H1 (cell line): ENCODE results near the gene FAM3A.

DNA sequence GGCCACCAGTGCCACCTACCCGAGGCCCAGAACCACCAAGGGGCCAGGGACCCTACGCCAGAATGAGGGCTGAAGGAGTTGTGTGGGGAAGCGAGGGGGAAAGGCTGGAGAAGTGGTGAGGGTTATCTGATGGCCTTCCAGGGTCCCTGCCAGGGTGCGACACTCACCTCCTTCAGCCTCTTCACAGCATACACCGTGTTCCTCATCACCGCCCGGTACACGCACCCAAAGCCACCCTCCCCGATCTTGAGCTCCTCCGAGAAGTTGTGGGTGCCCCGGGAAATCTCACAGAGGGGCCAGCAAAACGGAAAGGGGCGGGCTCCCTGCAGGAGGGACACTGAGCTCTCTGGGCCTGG is 1.3 kb downstream of the IRAK1 start:
- RRBS: 93% methylated on average over 5 of the region's 13 CpGs
CAGE:
- cytosol, long polyA plus RNA: no peak
- long polyA plus RNA: no peak
- nucleus, long polyA plus RNA: no peak

GRCh38 chrX:154020924-154021774 is 1.4 kb upstream of the IRAK1 start:
- RRBS: no CpG with 5 or more reads among the region's 16 CpGs
CAGE:
- cytosol, long polyA plus RNA: no peak
- long polyA plus RNA: no peak
- nucleus, long polyA plus RNA: no peak

DNA sequence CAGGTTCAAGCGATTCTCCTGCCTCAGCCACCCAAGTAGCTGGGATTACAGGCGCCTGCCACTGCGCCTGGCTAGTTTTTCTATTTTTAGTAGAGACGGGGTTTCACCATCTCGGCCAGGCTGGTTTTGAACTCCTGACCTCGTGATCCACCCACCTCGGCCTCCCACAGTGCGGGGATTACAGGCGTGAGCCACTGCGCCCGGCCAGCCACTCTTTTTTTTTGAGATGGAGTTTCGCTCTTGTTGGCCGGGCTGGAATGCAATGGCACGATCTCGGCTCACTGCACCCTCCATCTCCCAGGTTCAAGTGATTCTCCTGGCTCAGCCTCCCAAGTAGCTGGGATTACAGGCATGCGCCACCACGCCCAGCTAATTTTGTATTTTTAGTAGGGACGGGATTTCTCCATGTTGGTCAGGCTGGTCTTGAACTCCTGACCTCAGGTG is 32.9 kb upstream of the IRAK1 start:
- RRBS: no CpG with 5 or more reads among the region's 18 CpGs
CAGE:
- cytosol, long polyA plus RNA: no peak
- long polyA plus RNA: no peak
- nucleus, long polyA plus RNA: no peak

GRCh38 chrX:154076181-154076778 is 21.2 kb downstream of the MECP2 start:
- RRBS: no CpG with 5 or more reads among the region's 11 CpGs
CAGE:
- cytosol, long polyA plus RNA: no peak
- long polyA plus RNA: no peak
- nucleus, long polyA plus RNA: no peak

DNA sequence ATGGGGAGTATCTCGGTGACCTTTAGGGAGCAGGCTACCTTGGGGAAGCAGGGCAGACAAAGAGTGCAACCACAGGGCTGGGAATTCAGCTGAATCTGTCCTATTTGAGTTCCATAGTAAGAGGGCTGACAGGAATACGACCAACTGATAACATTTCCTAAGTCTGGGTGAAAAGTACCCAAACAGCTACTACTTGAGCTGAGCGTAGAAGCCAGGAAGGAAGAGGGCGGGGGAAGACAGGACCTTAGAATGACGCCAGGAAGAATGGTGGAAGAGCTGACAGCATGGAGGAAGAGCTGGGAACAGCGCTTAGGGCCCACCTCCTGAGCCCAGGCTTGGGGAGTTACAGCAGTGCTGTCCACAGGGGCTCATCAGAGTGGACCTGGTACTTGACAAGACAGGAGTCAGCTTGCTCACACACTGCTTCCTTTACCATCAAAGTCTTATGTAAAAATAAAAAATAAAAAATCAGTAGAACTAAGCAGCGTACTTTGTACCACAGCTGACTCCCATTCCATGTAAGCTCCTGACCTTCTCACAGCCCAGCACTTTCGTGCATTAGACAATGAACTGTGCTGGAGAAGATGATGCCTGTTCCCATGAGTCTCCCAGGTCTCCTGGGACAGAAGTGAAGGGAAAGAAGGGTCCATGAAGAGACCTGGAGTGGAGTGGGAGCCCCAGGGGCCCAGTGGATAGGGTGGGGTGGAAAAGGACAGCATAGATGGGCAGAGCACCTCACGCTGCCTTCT is 14.2 kb downstream of the MECP2 start:
- RRBS: no CpG with 5 or more reads among the region's 9 CpGs
CAGE:
- cytosol, long polyA plus RNA: no peak
- long polyA plus RNA: no peak
- nucleus, long polyA plus RNA: no peak

DNA sequence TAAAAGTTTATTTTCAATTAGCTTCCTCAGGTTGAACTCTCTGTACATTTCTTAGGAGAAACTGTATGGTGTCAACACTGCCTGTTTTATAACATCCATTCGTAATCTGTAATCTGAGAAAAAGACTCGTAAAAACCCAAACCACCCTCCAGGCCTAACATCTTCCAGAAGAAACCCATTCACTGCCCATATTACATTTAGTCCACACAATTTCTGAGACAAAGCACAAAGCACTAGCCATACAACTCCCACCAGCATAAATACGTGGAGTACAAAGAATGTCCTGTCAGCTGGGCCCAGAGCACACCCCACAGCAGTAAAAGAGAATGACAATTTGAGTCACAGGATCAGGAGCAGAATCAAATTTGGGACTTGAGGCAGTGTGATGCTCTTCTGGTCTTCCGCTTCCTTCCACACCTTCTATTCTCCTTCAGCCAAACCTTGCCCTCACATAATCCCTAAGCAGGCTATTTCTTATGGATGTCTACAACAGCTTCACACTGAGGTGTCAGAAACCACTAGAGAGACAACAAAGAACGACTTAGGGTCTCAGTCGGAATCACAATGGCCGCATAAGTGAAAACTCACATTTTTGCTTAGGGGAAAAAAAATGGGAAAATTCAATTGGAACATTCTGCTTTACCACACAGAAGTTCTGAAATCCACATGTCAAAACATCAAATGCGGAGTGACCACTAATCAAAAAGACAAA is 6.7 kb downstream of the MECP2 start:
- RRBS: no CpG with 5 or more reads among the region's 8 CpGs
CAGE:
- cytosol, long polyA plus RNA: no peak
- long polyA plus RNA: no peak
- nucleus, long polyA plus RNA: no peak

- RRBS: 77% methylated on average over 4 of the region's 19 CpGs
CAGE:
- cytosol, long polyA plus RNA: no peak
- long polyA plus RNA: no peak
- nucleus, long polyA plus RNA: no peak
Measured at GRCh38 chrX:154116252-154116866, 18.8 kb upstream of the MECP2 start.

DNA sequence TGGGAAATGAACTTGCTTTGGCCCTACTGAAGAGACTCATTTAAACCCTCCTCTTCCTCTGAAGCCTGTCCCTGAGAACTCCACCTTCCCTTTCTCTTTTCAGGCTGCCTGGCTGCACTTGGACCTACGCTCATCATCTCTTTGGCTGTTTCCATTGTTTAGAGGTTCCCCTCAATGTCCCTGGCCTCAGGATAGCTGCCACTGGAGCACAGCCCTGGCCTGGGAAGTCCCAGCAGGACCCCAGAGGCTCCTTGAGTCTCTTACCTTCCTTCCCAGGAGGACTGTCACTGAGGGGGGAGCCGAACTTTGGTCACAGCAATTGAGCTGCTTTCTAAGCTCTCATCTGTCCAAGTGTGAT is 22.7 kb upstream of the OPN1LW start:
- RRBS: no CpG with 5 or more reads among the region's 2 CpGs
CAGE:
- cytosol, long polyA plus RNA: no peak
- long polyA plus RNA: no peak
- nucleus, long polyA plus RNA: no peak

DNA sequence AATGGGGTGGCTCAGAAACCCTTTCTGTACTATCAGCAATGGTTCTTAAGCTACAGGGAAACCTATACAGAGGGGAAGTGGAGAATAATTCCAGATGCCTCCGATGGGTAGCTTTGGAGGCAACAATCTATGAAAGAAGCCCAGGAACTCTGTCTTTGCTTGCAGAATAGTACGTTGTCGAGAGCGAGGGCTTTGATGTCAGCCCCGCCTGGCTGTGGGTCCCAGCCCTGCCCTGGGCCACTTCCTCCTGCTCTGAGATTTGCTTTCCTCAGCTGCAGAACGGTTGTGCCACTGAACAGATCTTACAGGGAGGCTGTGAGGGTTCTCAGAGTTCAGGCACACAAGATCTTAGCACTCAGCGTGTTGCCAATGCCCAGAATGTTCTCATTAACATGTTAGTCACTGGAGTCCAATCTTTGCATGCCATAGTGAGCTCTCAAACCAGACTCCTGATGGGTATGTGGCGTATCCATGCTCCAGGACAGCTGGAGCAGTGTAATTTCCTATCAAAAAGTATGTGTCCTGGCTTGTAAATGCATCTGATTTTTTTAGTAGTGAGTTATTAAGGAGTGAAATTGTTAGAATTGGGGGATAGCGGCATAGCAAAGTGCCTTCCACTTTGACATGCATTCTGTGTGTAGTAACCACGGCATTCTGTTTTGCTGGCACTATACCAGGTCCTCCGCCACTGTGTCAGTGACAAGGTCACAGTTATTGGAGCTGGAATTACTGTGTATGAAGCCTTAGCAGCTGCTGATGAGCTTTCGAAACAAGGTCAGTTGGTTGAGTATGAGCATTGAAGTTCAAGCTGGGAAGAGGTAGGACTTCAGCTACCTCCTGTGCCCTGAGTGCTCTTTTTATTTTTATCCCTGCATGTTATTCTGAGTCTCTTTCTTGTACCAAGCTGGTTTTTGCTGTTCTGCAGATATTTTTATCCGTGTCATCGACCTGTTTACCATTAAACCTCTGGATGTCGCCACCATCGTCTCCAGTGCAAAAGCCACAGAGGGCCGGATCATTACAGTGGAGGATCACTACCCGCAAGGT is 31.6 kb downstream of the TKTL1 start:
- RRBS: no CpG with 5 or more reads among the region's 18 CpGs
CAGE:
- cytosol, long polyA plus RNA: no peak
- long polyA plus RNA: no peak
- nucleus, long polyA plus RNA: no peak

- RRBS: 93% methylated on average over 14 of the region's 41 CpGs
CAGE:
- cytosol, long polyA plus RNA: no peak
- long polyA plus RNA: no peak
- nucleus, long polyA plus RNA: no peak
Measured at GRCh38 chrX:154365788-154366739, 8.4 kb downstream of the FLNA start.

GRCh38 chrX:154419269-154420572 is 8.4 kb downstream of the TAFAZZIN start:
- RRBS: no CpG with 5 or more reads among the region's 31 CpGs
CAGE:
- cytosol, long polyA plus RNA: no peak
- long polyA plus RNA: no peak
- nucleus, long polyA plus RNA: no peak

DNA sequence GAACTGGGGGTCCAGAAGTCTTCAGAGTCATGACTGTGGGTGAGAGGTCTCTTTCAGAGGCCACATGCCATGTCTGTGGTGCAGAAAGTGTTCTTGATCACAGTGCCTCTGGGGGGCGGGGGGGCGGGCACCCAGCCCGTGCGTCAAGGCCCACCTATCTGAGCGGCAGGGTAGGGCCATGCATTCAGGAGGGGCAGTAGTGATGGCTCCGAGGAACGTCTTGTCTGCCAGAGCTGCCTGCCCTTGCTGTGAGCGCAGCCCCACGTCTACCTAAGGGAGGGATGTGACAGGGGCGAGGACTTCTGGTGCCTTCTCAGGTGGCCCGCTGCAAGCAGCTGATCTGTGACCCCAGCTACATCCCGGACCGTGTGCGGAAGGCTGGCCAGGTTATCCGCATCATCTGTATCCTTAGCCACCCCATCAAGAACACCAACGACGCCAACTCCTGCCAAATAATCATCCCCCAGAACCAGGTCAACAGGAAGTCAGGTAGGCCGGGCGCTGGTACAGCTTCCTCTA is 2.6 kb upstream of the FAM50A start:
- RRBS: no CpG with 5 or more reads among the region's 19 CpGs
CAGE:
- cytosol, long polyA plus RNA: no peak
- long polyA plus RNA: no peak
- nucleus, long polyA plus RNA: no peak

DNA sequence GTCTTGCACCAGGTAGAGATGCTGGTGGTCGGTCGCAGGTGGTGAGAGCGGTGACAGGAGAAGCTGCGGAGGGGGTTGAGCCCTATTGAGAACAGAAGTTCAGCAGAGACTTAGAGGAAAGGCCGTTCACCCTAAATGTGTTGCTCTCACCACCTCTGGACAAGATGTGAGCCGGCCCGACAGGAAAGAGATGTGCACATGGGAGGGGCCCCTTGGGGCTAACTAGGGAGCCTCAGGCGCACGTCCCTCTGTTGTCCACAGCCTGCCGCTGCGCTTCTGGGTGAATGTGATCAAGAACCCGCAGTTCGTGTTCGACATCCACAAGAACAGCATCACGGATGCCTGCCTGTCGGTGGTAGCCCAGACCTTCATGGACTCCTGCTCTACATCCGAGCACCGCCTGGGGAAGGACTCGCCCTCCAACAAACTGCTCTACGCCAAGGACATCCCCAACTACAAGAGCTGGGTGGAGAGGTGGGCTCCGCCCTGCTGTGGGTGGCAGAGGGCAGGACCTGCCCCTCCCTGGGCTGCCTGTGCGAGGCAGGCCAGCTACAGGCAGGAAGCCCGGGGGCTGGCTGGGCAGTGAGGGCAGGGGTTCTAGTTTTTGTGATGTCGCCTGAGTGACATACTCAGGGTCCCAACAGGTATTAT is 8.1 kb downstream of the LAGE3 start:
- RRBS: no CpG with 5 or more reads among the region's 24 CpGs
CAGE:
- cytosol, long polyA plus RNA: no peak
- long polyA plus RNA: no peak
- nucleus, long polyA plus RNA: no peak

GRCh38 chrX:154515585-154516342 is at the start of gene FAM3A:
FAM3A (minus strand) TSS chrX:154516232.
- RRBS: 2% methylated on average over 24 of the region's 59 CpGs
CAGE:
- cytosol, long polyA plus RNA: no peak
- long polyA plus RNA: no peak
- nucleus, long polyA plus RNA: no peak

DNA sequence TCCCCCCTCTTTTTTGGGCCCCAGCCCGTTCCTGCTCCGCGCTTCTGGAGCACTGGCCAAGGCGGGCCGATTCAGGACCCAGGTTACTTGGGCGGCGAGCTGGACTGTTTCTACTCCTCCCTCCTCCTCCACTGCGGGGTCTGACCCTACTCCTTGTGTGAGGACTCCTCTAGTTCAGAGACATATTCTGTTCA is 302 bp downstream of the IKBKG start:
- RRBS: no CpG with 5 or more reads among the region's 8 CpGs
CAGE:
- cytosol, long polyA plus RNA: no peak
- long polyA plus RNA: no peak
- nucleus, long polyA plus RNA: no peak

GRCh38 chrX:154727639-154728509 is 23.0 kb downstream of the GAB3 start:
- RRBS: no CpG with 5 or more reads among the region's 9 CpGs
CAGE:
- cytosol, long polyA plus RNA: no peak
- long polyA plus RNA: no peak
- nucleus, long polyA plus RNA: no peak

- RRBS: no CpG with 5 or more reads among the region's 6 CpGs
CAGE:
- cytosol, long polyA plus RNA: no peak
- long polyA plus RNA: no peak
- nucleus, long polyA plus RNA: no peak
Measured at GRCh38 chrX:154735501-154736103, 15.3 kb downstream of the GAB3 start.

DNA sequence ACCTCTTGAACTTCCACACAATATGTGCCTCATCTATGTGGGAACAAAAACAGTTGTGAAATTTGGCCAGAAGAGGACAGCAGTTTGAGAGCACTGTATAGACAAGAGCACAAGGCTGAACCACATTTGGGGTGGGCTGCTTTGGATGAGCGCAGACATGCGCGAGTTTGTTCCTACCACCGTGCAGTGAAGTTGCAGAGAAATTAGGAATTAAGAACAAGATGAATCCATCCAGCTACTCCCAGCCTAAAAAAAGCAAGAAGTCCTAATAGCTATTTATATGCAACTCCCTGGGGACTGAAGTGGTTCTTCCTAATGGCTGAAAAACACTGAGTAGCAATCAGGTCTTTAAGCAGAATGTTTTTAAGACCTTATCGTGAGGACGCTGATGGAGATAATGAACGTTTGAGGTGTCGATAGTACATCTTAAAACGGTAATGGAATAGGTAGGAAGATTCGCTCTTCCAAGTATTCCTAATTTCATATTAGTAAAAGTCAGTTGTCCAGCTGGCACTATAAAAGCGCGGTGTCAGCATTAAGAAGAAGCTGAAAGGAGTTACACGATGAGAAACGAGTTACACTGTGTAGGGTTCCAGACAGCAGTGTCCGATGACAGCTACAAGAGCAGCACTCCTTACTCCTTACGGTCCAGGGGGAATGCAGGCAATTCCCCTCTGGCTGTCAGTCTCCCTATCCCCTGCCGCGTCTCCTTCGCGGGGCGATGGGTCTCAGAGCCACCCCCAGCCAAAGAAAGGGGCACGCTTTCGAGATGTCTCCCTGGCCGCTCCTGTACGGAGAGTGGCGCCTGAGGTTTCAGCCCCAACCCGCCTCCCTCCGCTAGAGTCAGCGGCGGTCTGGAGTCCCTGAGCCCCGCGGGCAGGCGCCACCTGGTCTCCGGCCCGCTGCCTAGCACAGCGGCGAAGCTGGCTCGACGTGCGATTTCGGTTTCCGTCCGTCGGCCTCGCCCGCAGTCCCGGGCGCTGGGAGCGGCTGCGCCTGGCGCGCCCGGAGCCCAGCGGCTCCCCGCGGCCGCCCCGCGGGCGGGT is 691 bp downstream of the GAB3 start:
- RRBS: 2% methylated on average over 20 of the region's 60 CpGs
CAGE:
- cytosol, long polyA plus RNA: no peak
- long polyA plus RNA: no peak
- nucleus, long polyA plus RNA: no peak

- RRBS: no CpG with 5 or more reads among the region's 17 CpGs
CAGE:
- cytosol, long polyA plus RNA: no peak
- long polyA plus RNA: no peak
- nucleus, long polyA plus RNA: no peak
Measured at GRCh38 chrX:154762395-154762685, 324 bp upstream of the DKC1 start.

GRCh38 chrX:154800705-154801295 is 4.5 kb downstream of the MPP1 start:
- RRBS: no CpG with 5 or more reads among the region's 5 CpGs
CAGE:
- cytosol, long polyA plus RNA: no peak
- long polyA plus RNA: no peak
- nucleus, long polyA plus RNA: no peak